Measurements from ENCODE around the genes AGA and IRF2.

GRCh38 chr4:177010282-177010855 is 217.6 kb upstream of the VEGFC start:
- PRO-cap: no peak

- PRO-cap: bidirectional peak, plus-strand start at chr4:177442166, minus-strand start at chr4:177442082; bidirectional peak, plus-strand start at chr4:177442605, minus-strand start at chr4:177442433
These were observed at the start of gene AGA for GRCh38 chr4:177441782-177442649. TSS of gene AGA (minus strand) at chr4:177442437.

DNA sequence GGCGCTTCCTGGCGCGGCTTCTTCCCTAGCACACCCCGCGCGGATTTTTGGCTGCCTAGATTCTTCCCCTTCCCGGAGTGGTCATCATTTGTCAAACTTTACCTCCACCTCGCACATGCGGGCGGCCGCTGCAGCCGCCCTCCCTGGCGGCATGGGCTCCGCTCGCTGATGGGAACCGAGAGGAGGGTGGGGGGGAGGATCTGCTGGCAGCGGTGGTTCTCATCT is 2184.0 kb upstream of the TENM3 start:
- PRO-cap: no peak

- PRO-cap: no peak
These were observed 290.9 kb downstream of the TENM3 start for GRCh38 chr4:182534099-182534505.

GRCh38 chr4:182680033-182680701 is 237.0 kb downstream of the DCTD start:
- PRO-cap: no peak

DNA sequence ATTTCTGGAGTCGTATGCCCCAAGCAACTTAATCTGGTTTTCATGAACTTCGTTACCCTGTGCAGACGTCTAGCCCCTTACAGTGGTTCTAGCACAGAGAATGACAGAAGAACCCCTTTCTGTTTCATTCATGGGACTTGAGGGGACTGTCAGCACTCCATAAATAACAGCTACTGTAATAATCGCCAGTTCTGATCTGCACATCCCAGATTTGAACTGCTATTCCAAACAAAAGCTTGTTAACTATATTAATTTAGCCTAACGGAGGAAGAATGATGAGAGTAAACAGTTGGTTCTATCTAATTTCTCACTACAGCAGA is 1.0 kb upstream of the DCTD start:
- PRO-cap: no peak

- PRO-cap: no peak
These were observed 1.7 kb downstream of the WWC2 start for GRCh38 chr4:183100804-183101175.

- PRO-cap: no peak
These were observed 66.4 kb downstream of the WWC2 start for GRCh38 chr4:183165498-183165756.

GRCh38 chr4:183270875-183271314 is 49.2 kb downstream of the CLDN22 start:
- PRO-cap: no peak

DNA sequence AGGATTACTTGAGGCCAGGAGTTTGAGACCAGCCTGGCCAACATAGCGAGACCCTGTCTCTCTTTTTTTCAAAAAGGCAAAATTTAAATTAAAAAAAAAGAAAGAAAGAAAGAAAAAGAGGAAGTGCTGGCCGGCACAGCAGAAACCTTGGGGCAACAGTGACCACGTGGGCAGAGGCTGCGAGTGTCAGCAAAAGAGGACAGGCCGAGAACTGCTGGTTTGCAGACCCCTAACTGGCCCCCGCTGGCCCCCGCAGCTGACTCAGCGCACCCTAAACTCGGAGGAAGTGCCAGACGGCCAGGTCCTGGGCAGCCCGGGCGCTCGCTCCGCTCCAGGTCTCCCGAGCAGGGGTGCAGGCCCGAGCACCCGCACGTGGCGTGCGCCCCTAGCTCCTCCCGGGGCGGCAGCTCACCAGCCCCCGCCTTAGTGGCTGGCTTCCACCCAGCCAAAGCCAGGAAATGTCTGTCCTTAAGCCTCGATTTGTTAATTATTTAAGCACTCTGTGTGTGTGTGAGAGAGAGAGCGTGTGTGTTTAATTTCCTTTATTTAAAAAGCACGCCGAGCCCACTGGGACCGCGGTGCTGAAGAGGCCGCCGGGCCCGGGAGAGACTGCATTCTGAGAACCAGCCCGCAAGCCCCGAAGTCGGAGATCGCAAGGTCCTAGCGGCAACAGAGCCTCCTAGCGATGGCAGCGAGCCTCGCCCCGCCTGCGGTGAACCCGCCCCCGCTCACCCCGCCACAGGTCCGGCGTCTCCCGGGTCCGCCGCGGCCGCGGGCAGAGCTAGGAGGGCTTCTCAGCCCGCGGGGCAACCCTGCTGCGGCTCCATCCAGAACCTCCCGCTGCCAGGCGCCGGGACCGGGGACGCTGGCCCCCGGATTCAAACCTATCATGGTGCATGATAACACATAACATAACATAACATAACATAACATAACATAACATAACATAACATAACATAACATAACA is 46.0 kb upstream of the CDKN2AIP start:
- PRO-cap: unidirectional peak, plus-strand start at position 292 of the sequence; unidirectional peak, minus-strand start at position 618 of the sequence

- PRO-cap: no peak
These were observed 106.1 kb upstream of the STOX2 start for GRCh38 chr4:183798976-183799363.

DNA sequence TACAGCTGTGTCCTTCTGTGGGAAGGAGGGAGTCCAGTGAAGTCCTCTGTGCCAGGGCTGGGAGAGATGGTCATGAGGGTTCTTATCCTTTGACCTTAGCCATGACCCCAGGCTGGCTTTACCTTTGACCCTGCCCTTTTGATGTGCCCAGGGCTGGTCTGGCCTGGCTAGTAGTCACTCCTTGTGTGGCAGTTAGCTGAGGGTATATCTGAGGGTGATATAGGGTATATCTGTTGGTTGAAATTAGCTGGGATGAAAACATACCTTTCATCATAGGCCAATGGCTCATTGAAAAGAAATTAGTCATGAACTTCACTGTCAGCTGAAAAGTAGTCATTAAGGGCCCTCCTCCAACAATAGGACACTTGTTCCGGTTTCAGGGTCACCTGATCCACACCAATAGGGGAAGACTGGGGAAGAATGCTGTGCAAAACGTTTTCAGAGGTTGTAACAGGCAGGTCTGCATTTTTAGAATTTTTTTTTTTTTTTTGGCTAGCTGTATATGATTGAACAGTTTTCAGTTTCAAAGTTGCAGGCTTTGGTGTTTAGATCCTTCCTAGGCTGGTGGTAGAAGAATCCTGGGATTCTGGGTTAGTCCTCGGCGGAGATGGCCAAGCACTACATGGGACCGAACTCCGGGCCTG is 74.6 kb upstream of the STOX2 start:
- PRO-cap: no peak

GRCh38 chr4:183853283-183853548 is 51.9 kb upstream of the STOX2 start:
- PRO-cap: no peak

- PRO-cap: no peak
These were observed 1.2 kb downstream of the STOX2 start for GRCh38 chr4:183906192-183906901.

DNA sequence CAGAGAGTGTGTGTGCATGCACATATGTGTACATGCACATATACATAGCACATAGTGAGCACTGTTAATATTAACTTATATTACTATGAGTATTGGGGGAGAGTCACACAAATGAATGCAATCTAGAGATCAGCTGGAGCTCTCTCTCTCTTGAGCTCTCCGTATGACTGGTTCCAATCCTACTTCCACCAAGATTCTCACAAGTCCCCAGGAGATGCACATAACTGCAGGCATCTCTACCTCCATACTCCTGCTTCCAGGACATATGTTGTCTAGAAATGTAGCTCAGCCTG is 57.2 kb downstream of the ENPP6 start:
- PRO-cap: unidirectional peak, minus-strand start at position 151 of the sequence

DNA sequence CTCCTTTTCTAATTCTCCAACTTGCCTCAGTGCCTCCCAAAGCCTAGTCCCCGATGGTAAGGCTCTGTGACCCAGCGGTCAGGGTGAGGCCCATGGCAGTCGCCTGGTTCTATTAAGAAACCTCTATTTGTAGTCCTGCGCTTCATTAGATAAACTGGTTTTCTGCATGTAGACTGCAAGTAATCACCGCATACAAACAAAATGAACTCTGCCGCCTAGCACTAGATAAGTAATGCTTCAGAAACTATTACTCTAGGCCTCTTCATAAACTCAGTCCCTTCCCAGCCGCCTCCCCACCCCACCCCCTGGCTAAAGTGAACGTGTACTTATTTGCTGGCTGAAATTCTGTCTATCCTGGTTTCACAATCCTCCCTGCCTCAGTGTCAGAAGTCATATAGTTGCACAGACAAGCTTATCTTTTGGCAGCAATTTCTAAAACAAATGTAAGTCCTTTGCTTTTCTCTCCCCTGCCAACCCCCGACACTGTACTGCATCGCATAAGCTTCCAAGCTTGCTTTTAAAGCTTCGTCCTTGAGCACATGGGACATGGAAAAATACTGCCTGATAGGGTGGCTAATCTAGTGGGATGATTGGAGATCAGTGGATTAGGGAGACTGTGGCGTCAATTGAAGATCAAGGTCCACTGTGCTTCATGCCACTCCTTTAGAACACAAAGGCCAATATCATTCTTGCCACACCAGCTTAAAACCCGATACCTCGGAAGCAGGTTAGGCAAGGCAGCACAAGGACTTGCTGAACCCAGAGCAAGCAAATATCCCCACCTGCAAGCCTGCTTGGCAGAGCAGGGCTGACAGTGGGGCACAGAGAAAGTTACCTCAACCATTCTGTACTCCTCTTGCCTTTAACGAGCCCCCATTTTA is 125.8 kb downstream of the IRF2 start:
- PRO-cap: unidirectional peak, minus-strand start at position 203 of the sequence; bidirectional peak, plus-strand start at position 731 of the sequence, minus-strand start at position 490 of the sequence

DNA sequence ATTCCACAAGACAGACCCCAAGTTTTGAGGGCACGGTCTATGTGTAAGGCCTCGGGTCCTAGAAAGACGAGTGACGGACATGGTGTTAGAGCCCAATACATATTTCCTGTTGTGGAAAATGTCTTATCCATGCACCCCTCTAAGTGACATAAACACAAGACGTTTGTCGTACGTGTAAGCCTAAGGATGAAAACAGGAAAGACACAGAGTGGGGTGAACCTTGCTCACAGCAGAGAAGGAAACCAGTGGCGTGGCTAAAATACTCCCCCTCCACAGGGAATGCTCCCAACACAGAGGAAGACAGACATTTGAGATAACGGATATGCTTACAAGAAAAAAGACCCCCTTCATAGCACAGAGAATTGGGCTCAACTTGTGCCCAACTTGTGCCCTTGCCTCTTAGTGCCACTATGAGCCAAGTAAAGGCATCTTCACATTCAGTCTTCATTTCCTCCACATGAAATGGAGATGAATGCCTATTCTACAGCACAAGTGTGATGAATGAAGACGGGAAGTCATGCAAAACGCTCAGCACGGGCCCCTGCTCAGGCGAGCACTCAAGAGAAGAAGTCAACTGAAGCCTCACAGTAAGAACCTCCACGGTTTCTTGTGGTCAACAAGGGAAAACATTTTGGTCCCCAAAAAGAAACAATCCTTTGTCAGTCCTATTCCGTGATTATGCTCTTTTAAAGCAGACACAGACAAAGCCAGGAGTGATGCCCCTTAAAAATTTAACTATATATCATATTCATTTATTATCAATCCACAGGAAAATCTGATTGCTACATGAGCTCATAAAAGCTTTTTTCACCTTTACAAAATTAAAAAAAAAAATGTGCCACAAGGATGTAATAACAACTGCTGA is 87.1 kb downstream of the IRF2 start:
- PRO-cap: no peak

DNA sequence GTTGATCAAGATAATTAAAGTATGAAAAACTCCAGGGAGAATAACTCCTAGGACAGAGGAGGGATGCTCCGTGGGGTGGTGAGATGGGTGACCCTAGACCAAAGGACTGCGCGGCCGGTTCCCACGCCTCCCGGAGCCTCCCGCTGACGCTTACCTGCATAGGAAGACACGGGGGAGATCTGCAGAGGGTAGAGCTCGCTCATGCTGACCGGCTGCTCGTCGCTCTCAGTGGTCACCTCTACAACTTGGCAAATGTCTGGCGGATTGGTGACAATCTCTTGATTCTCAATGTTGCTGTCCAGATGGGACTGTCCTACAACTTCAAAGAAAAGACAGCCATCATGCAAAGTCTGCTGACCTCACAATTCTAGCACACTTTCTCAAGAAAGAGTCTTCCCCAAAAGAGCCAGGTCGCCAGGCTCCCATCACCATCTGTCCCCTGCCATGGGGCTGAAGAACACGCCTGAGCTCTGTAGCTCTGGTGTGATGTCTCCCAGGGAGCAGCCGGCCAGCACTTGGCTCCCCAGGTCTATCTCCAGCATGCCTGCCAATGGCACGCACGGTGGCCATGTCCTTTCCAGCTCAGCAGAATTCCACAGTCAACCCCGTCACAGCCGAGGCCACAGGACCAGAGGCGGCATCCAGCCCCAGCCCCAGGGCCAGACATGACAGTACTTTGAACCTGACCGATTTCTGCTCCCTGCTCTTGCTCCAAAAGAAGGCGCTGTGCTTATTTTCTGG is 75.4 kb downstream of the IRF2 start:
- PRO-cap: no peak

DNA sequence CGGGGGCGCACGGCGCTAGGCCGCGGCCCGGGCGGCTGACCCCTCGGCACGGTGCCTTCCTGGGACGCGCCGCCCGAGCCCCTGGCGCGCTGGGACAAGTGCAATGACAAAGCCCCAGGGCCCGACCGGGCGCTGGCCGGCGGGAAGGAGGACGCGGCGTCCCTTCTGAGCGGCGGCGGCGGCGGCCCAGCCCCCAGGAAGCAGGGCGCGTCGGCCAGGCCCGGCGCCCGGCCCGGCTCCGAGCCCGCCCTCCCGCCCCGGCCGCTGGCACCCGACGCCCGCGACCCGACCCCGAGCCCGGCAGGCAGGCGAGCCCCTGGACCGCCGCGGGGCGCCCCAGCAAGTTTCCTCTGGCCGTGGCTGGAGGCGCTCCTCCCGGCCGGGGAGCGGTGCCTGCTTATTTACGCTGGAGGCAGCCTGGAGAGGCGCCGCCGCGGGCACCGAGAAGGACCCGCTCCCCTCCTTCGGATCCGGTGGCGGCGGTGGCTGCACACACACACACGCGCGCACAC is 892 bp downstream of the IRF2 start:
- PRO-cap: bidirectional peak, plus-strand start at position 467 of the sequence, minus-strand start at position 177 of the sequence

- PRO-cap: bidirectional peak, plus-strand start at chr4:184474109, minus-strand start at chr4:184474047; bidirectional peak, plus-strand start at chr4:184474816, minus-strand start at chr4:184474531
These were observed at the start of gene IRF2 for GRCh38 chr4:184473914-184474757. TSS of gene IRF2 (minus strand) at chr4:184474550.